BJ (cell line): ENCODE measurements around a stretch of chr10.

- CAGE, long polyA plus RNA: no peak
- RRBS: no CpG with 5 or more reads among the region's 20 CpGs
These were observed 1.3 kb downstream of the VCL start for GRCh38 chr10:73998828-73999992.

DNA sequence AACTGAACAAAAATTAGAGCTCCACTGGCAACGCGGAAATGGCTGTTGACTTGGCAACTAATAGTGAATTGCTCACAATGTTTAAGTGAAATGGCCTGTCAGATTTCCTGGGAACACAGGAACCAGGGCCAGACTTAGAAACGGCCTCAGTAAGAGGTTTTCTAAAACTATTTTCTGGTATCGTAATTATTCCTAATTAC, 87.2 kb downstream of the ADK start:
- CAGE, long polyA plus RNA: no peak
- RRBS: no CpG with 5 or more reads among the region's 4 CpGs

DNA sequence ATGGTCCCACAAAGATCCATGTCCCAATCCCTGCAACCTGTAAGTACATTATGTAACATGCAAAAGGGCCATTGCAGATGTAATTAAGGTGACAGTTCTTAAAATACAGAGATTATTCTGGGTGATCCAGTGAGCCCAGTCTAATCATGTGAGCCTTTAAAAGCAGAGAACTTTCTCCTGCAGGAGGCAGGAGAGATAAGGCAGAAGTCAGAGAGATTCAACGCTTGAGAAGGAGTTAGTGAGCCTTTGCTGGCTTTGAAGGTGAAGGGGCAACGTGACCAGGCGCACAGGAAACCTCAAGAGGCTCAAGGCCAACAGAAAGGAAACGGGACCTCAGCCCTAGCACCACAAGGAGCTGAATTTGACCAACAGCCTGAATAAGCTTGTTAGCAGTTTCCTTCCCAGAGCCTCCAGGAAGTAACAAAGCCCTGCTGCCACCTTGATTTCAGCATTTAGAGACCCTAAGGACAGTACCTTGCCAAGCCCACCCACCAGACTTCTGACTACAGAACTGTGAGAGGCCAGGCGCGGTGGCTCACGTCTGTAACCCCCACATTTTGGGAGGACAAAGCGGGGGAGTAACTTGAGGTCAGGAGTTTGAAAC, 87.4 kb upstream of the KAT6B start:
- CAGE, long polyA plus RNA: no peak
- RRBS: no CpG with 5 or more reads among the region's 8 CpGs

DNA sequence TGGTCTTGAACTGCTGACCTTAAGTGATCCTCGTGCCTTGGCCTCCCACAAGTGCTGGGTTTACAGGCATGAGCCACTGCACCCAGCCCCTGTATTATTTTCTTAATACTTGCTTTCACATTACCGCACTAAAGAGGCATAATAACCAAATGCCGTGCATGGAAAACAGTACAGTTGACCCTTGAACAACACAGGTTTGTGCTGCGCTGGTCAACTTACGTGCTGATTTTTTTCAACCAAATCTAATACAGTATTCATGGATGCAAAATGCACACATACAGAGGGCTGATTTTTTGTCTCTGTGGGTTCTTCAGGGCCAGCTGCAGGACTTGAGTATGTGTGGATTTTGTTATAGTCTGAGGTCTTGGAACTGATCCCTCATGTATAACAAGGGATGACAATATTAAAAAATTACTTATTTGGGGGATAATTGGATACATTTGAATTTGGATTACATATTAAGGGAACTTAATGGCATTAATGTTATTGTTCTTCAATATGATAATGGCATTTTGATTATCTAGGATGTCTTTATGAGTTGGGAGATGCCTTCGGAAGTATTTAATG, 39.4 kb downstream of the KAT6B start:
- CAGE, long polyA plus RNA: no peak
- RRBS: no CpG with 5 or more reads among the region's 6 CpGs

GRCh38 chr10:74881280-74881520, 54.8 kb downstream of the KAT6B start:
- CAGE, long polyA plus RNA: no peak
- RRBS: no CpG with 5 or more reads among the region's 2 CpGs

GRCh38 chr10:75156753-75157708, 45.6 kb downstream of the SAMD8 start:
- CAGE, long polyA plus RNA: no peak
- RRBS: no CpG with 5 or more reads among the region's 5 CpGs

- CAGE, long polyA plus RNA: no peak
- RRBS: no CpG with 5 or more reads among the region's 13 CpGs
These were observed 7.1 kb downstream of the ZNF503 start for GRCh38 chr10:75394251-75394990.

DNA sequence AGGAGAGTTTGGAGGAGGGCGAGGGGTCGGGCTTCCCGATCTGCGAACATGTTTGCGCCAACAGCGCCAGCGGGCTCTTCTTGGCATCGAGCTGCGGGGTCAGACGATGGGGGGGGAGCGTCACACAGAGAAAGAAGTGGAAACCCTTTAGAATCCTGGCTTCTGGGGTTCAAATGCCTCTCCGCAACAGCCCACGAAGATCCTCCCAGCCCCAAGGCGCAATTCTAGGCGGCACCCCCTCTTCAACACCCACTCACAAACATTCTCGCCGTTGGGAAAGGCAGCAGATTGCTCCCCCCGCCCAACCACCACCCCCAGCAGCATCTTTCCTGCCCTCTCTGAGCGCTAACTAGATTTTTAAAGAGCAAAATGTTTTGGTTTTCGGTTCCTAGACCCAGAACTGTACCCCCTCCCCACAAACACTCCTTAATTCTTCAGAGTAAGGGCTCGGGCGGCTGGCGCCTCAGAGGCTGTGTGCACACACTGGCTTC, 1.2 kb downstream of the ZNF503 start:
- CAGE, long polyA plus RNA: no peak
- RRBS: no CpG with 5 or more reads among the region's 23 CpGs

GRCh38 chr10:75430131-75431053, 1.0 kb upstream of the LRMDA start:
- CAGE, long polyA plus RNA: no peak
- RRBS: no CpG with 5 or more reads among the region's 11 CpGs

DNA sequence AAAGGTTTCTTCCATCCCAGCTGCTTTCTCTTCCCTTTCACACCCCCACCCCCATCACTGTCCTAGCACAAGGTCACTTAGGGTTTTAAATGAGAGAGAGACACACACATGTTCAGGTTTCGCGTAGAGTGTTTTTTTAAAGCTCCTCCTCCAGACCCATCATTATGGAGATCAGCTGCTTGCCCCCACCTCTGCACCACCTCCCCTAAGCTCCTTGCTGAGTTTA, 18.6 kb downstream of the LRMDA start:
- CAGE, long polyA plus RNA: no peak
- RRBS: no CpG with 5 or more reads among the region's 2 CpGs

- CAGE, long polyA plus RNA: no peak
- RRBS: no CpG with 5 or more reads among the region's 4 CpGs
These were observed 92.3 kb downstream of the LRMDA start for GRCh38 chr10:75523671-75524092.

DNA sequence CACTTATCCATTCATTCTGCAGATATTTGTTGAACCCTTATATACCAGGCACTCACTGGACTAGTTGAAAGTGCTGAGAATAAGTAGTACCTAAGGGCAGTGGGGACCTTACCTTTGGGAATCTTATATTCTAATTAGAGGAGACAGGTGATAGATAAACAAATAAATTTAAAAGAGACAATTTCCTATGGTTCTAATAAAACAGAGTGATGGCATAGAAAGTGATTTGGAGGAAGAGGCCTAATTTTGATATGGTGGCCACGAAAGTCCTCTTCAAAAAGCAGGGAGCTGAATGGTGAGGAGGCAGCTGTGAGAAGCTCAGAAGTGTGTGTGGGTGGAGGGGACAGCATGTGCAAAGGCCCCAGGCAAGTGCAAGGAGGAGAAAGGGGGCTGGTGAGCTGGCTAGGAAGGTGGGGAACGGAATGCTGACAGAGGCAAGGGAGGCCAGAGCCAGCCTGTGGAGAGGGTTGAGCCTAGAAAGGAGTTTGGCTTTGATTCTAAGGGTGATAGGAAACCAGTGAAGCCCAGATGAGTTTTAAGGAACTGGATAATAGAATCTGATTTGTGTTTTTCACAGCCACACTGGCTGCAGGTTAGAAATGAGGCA, 321.9 kb downstream of the LRMDA start:
- CAGE, long polyA plus RNA: no peak
- RRBS: no CpG with 5 or more reads among the region's 2 CpGs

DNA sequence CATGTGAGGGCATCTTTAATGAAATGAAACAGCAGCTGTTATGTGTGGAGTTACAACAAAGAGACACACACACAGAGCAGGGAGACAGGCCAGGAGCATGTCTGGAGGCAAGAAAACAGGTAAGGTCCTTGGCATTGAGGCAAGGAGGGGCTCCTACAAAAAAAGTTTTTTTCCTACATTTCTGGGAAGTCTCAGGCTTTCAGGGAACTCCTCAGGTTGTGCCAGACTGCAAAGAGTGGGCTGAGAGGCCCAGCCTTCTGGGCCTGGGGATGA, 571.1 kb downstream of the LRMDA start:
- CAGE, long polyA plus RNA: no peak

- CAGE, long polyA plus RNA: no peak
- RRBS: no CpG with 5 or more reads among the region's 4 CpGs
These were observed 751.6 kb downstream of the KCNMA1 start for GRCh38 chr10:76885811-76886645.

DNA sequence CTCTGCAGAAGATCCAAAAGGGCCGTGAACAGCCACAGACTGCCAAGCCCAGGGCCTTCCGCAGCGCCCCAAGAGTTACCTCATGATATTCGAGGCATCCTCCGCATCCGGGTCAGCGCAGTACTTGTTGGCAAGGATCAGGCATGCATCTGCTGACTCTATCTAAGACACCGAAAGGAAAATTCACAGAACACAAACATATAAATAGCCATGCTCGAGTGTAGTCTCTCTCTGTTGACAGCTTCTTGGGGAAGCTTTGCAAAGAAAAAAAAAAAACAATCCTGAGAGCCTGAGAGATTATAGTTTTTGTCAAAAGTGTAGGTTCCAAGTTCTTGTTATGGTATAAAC, 553.1 kb downstream of the KCNMA1 start:
- CAGE, long polyA plus RNA: no peak
- RRBS: no CpG with 5 or more reads among the region's 9 CpGs

DNA sequence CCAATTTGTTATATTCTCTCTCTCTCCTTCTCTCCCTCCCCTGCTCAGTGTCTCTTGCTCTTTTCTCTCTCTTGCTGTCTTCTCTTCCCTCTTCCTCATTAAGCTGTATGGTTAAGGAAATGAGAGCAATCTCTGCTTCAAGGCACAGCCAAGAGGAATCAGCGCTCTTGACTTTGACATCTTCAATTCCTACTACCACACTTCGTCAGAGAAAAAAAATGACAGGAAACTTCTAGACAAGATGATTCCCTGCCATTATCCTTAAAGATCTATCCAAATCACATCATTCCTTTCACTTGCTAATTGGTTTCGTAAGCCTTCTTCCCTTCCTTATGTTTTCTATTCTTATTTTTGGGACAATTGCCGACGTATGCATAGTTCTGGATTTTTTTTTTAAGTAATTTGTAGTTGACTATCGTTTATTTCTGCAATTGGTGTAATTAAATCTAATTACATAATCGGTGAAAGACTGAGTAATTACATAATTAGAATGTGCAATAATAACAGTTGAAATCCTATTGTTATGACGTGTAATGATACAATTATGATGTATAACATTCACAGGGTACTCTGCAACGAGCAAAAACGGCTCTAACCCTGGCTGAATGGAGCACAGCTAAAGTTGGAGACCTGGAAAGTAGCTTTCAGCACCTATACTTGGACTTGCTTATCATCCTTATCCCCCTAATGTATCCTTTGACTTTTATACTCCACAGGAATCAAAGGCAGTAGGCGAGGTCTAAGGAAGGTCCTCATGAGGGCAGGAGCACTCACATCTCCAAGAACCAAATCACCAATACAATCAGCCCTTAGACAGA, 424.8 kb downstream of the KCNMA1 start:
- CAGE, long polyA plus RNA: no peak
- RRBS: no CpG with 5 or more reads among the region's 11 CpGs

DNA sequence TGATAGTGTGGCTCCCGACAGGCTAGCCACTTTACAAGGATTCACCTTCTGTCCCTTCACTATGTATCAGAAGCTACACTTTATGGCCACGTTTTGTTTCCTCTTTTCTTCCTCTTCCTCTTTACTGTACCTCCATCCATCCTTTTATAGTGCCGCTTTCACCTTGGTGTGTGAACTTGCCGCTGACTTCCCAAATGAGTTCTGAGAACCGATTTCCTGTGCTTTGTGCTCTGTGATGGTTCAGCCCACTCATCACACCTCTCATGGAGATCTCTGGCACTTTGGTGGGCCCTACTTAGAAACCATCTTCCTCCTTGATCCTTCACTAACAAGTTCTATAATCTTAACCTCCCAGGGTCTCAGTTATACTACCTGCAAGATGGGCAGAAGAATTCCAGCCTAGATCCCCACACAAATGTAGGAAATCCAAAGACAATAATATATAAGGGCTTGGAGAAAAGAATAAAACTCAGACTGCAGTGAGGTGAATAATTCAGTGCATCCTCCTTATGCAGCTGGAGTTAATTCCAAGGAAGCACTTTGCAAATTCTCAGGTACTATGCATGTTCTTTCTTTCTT, 272.0 kb downstream of the KCNMA1 start:
- CAGE, long polyA plus RNA: no peak
- RRBS: no CpG with 5 or more reads among the region's 5 CpGs

DNA sequence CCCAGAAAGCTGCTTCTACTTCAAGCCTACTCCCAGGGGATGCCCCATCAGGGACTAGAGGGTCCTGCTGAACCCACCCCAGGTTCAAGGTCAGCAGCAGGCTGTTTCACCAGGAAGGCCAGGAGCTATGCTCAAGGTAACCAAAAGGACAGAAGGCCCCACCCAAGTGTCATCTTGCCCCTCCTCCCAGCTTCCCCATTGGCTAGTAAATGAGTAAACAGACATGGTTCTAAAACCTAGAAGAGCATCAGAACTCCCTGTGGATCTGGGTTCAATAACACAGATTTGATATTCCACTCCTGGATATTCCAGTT, 84.0 kb downstream of the KCNMA1 start:
- CAGE, long polyA plus RNA: no peak

GRCh38 chr10:77585711-77586697, 51.6 kb downstream of the KCNMA1 start:
- CAGE, long polyA plus RNA: no peak
- RRBS: no CpG with 5 or more reads among the region's 8 CpGs

- CAGE, long polyA plus RNA: no peak
- RRBS: no CpG with 5 or more reads among the region's 10 CpGs
These were observed 141.4 kb upstream of the KCNMA1 start for GRCh38 chr10:77778725-77779645.